Colon Carcinoma Metastatic in the Lung (tissue), 2 donors: ENCODE results near the gene ARHGEF2.

DNA sequence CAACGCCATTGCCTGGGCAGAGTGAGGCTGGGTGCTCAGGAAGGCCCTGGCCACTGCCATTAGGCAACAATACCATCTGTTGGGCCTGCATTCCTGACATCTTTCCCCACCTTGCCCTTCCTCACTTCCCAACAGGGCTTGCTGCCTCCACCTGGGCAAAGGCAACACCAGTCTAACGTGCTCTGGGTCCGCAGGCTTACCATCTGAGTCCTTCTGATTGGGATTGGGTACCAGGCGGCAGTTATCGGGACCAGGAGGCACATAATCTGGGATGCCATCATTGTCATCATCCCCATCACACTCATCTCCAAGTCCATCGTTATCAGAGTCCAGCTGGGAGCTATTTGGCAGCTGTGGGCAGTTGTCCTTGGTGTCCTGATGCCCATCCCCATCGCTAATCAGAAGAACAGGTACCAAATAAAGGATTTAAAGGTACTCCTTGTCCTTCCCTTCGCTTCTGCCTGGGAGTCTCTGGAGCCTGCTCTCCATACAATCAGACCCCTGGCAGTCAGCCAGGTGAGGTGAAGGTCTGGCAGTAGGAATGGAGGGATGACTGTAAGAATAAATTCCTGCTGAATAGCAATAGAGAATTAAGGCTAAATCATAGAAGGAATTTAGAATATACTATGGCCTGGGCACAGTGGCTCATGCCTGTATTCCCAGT, 9.4 kb downstream of the THBS3 start:
- PRO-cap, 2 experiments = no peak in any of the 2 experiments

DNA sequence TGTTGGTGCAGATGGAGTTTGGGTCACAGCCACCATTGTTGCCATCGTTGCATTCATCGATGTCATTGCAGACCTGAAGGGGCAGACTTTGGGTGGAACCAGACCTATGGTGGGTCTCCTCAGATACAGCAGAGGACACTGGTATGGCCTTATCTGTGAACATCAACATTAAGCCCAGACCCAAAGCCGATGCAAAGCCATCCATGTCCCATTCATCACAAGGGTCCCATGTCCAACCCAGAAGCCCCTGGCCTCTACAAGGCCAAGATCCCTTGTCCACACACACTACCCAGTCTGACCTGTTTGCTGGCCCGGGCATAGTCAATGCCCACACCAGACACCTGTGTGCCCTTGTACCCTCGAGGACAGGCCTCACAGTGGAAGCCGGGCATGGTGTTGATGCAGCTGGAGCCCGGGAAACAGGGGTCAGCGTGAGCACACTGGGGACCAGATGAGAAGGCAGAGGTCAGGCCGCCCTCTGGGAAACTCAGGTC, 5.7 kb downstream of the THBS3 start:
- PRO-cap, 2 experiments = no peak in any of the 2 experiments

- PRO-cap, 2 experiments = no peak in any of the 2 experiments
These were observed 1.0 kb upstream of the SCAMP3 start for GRCh38 chr1:155262864-155263893.

DNA sequence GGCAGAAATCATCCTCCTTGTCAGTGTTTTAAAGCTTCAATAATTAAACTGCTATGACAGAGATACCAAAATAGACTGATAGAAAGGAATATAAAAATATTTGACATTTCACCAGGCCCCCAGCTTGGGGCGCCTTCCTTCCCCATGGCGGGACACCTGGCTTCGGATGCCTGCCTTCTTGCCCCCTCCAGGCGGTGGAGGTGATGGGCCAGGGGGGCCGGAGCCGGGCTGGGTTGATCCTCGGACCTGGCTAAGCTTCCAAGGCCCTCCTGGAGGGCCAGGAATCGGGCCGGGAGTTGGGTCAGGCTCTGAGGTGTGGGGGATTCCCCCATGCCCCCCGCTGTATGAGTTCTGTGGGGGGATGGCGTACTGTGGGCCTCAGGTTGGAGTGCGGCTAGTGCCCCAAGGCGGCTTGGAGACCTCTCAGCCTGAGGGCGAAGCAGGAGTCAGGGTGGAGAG, 112.4 kb downstream of the RUSC1 start:
- PRO-cap, 2 experiments = no peak in any of the 2 experiments

DNA sequence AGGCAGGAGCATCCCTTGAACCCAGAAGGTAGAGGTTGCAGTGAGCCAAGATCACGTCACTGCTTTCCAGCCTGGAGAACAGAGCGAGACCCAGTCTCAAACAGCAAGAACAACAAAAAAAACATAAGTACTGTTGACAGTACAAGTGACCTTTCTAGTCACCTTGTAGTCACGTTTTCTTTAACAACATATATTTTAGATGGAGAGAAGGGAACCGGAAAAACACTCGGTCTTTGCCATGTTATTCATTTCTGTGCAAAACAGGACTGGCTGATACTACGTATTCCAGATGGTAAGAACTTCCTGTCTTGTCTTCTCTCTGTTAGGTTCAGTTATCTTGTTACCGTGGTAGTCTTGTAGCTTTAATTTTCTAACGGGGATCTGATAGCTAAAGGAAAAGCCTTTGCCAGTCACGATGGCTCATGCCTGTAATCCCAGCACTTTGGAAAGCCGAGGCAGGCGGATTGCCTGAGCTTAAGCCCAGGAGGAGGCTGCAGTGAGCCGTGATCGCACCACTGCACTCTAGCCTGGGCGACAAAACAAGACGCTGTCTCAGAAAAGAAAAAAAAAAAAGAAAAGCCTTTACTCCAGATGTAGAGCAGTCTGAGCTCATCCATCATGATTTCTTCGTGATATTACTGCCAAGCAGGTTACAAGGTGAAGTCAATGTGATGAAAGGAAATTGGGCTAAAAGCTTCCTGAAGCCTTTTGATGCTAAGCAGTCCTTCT, 11.2 kb upstream of the MSTO1 start:
- PRO-cap, 2 experiments = no peak in any of the 2 experiments

DNA sequence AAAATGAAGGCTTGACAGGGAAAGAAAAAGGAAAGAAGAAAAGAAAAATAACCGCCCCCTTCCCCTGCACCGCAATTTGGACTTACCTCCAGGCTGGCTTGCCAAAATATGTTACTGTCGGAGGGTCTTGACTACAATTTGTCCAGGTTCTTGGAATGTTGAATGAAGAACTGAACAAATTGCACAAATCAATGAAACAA, 29.4 kb downstream of the YY1AP1 start:
- PRO-cap, 2 experiments = no peak in any of the 2 experiments

DNA sequence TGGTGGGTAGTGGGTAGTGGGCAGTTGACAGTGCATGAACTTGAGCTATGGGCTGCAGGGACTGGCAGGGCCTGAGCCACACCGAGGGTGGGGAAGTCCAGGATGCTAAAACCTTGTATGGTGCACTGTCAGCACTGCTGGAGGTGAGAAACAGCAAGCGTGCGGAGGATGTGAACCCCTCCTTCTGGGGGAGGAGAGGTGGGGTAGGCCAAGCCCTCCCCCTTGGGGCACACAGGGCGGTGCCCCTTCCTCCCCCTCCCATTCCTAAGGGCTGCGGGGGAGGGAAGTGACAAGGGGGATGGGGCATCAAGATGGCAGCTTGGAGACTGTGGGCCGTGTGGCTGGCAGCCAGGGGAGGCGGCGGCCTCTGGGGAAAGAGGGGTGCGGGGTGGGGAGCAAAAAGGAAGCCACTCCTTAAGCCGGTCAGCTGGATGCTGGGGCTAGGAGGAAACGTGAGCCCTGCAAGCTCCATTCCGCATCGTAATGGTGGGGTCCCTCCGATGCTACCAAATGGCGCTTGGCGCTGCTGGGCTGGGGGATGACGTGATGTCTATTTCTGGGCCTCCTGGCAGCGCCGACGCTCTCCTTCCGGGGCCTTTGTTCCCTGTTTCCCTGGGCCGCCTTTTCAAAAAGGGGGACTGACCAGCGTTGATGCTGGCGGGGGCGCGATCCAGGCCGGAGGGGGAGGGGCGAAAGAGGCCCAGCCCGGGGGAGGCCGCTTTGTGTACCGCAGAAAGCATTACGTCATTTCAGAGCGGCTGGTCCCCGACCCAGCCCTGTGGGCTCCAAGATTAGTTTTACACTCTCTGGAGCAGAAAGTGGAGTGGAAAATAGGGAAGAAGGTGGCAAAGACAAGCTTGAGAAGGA, 797 bp downstream of the SYT11 start:
- PRO-cap, 2 experiments = peak in 2 of 2 experiments; most common plus-strand start position 748 of the sequence (in 2); most common minus-strand start position 511 of the sequence (in 1)

GRCh38 chr1:155880901-155881682, 21.7 kb downstream of the SYT11 start:
- PRO-cap, 2 experiments = no peak in any of the 2 experiments

DNA sequence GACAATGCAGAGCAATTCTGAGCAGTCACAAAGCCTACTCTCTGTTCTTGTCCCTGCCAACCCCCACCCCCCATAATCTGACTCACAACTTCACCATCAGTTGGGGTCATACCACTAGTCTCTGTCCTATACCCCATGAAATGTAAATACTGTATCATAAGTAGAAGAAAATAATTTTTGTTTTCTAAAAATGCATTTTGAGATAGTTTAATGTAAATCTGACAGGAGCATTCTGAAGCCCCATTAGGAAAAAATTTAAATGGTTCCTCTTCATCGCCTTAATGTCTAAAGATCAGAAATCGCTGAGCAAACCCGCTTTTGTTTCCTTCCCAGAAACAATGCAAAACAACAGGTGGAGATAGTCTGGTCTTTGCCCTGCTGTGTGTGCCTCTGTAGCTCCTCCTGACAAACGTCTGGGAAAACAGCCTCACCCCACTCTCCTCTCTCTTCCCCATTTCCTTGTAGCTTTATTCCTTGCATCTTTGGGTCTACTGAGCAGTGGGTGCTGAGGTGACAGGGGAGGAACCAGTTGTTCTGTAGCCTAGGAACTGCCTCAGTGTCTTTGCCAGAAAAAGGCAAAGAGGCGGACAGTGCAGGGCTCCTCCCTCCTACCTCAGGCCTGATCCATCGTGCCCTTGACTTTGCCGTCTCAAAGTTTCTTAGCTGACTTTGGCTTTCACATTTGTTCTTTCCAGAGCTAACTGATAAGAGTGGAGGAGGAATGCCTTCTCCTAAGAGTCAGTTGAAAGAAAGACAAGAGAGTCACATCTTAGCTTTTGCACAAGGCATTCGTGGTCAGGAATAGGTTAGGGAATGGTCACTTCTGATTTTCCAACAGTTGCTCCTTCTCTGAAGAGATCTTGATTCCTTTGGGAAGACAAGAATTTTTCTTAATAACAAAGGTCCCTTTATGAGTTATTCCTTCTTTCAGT, 24.7 kb downstream of the SYT11 start:
- PRO-cap, 2 experiments = peak in 1 of 2 experiments; most common plus-strand start position 470 of the sequence (in 1); most common minus-strand start position 440 of the sequence (in 1)

DNA sequence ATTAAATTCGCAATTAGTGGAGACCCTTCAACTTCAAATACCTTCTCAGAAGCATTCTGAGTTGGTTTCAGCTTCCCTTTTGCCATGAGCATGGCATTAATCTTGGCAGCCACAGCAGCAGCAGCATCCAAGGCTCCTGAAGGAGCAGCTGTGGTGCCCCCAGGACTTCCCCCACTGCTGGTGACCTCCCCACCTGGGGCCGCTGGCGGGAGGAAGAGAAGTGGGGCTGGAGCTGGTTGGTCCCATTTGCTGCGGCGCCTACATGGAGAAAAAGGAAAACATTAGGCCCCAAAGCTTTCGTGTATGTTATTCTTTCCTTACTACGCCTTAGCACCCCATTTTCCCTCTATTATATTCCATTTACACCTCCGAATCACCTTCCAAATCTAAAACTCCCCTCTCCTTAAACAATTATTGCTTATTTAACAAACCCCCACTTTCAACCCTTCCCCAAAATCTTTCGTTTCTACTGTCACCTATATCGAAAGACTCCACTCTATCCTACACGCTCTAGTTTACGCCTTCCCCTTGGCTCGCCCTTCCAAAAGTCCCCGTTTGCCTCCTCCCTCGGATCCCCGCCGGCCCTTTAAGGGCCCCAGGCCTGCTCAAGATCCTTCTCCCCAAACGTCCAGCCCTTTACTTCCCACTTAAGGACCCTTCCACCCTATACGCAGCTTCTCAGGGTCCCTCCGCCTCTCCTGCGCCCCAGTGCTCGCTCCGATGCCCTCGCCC, 455 bp downstream of the KHDC4 start:
- PRO-cap, 2 experiments = no peak in any of the 2 experiments

DNA sequence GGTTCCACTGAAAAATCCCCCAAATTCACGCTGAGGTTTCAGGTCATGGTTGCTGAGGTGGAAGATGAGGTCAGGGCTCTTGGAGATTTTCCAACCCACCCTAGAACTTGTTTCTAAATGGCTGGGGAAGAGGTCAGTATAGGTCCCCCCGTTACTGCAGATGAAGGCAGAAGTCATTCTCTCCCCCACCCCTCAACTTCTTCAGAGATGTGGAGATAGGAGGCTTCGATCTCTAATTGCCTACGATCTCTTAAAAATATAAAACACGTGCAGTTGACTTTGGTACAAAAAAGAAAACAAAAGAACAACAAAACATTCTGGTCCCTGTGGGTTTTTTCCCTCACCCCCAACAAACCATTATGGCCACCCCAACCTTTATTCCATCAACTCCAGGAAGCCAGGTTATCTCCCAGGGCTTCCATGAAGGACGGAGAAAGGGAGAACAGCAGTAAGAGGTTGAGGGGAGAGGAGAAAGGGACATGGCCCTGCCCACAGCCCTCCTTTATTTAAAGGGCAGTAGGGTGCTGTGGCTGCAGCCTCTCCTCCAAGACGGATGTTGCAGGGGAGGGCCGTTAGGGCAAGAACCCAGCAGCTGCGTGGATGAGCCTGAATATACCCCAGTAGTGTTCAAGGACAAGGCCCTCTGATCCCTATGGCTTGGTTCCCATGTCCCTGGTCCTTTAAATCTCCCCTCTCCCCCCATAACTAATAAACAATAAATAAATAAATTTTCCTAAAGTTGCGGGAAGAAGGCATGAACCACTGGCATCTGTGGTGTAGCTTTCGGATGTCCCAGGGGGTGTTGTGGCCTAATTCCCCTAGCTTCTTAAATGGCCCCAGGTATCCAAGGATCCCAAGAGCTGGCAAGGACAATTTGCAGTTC, 5.8 kb downstream of the RXFP4 start:
- PRO-cap, 2 experiments = no peak in any of the 2 experiments

- PRO-cap, 2 experiments = no peak in any of the 2 experiments
These were observed 8.8 kb downstream of the ARHGEF2 start for GRCh38 chr1:155969382-155970119.

DNA sequence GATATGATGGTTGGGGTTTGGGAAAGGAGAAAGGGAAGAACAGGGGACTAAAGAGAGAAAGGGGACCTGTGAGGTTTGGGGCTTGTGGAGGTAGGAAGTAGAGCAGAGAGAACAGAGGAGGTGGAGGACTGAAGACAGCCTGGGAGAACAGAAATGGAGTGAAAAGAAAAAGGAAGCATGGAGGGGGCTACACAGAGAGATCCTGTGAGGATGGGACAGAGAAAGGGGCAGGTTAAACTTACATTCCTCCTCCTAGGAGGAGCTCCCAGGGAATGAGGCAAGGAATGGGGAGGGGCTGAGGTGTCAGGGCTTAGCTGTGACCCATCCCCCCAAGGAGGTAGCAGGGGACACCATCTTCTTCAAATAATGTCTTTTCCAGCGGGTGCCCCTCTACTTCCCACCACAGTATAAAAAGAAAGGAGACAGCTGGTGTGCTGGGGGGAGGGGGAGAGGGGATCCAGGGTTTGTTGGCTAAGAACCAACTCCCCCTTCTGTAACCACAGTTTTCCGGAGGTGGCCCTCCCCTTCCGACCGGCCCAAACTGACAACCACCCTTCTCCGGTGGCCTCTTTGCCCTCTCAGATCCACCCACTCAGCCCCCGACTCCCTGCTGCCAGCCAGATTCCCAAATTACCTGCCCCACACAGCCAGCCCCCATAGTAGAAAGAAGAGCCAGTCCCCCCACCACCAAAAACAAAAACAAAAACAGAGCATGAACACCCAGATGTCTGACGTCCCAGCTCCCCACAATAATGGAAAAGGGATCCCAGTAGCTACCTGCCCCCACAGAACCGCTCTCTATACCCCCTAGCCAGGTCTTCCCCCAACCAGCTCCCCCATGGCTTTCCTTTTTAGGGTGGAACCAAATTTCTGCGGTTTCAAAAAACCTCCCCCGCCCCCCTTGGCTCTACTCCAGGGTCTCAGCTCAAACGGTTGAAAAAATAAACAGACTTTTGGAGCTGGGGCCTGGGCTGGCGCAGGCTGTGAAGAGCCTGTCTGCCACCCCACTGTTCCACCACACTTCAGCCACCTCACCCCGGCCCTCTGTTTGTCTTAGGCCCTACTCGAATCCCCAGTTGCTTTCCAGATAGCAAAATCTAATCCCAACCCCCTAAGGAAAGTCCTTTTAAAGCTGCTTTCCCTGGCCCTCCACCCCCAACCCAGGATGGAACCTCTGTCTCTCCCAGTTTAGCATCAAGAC, 2.1 kb downstream of the ARHGEF2 start:
- PRO-cap, 2 experiments = peak in 2 of 2 experiments; most common plus-strand start position 948 of the sequence (in 1); most common minus-strand start position 748 of the sequence (in 1)

DNA sequence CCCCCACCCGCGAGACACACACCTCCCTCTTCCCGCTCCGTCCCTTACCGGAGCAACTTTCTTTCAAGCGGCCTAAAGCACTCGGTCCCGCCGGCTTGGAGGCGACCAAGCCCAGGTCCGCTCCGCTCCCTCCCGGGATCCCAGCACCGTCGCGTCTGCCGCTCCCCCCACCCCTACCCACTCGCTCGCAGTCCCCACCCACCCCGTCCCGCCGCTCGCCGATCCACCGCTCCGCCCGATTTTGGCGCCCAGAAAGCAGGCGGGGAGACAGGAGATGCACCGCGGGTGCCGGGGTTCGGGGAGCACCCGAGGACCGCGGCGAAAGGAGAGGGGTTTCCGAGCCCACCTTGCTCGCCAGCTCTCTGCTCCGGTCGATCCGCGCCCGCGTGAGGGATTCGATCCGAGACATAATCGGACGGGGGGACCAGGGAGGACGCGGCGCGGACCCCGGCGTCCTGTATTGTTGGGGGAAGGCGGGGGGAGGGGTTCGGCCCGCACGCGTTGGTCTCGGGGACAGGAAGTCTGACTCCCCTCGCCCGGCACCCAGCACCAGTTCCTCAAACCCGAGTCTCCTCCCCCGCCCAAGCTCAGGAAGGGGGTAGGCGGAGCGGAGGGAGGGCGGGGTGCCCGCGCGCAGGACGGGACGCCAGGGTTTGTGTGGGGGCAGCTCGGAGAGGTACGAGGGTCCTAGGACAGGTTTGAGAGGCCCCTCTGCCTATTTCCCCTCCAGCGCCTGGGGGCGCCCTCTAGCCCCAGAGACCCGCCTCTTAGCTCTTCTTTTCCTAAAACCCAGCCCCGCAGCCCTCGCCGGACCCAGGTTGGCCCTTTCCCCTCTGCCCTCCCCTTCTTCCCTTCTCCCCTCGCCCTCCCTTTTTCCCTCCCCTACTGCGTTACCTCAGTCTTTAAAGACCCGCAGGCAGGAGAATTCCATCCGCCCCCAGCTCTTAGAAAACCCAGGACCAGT, at the start of gene ARHGEF2:
Gene ARHGEF2 (minus strand): TSS at position 529 of the 964 bp plus-strand sequence.
- PRO-cap, 2 experiments = peak in 2 of 2 experiments; most common plus-strand start position 251 of the sequence (in 2); most common minus-strand start position 157 of the sequence (in 2)

DNA sequence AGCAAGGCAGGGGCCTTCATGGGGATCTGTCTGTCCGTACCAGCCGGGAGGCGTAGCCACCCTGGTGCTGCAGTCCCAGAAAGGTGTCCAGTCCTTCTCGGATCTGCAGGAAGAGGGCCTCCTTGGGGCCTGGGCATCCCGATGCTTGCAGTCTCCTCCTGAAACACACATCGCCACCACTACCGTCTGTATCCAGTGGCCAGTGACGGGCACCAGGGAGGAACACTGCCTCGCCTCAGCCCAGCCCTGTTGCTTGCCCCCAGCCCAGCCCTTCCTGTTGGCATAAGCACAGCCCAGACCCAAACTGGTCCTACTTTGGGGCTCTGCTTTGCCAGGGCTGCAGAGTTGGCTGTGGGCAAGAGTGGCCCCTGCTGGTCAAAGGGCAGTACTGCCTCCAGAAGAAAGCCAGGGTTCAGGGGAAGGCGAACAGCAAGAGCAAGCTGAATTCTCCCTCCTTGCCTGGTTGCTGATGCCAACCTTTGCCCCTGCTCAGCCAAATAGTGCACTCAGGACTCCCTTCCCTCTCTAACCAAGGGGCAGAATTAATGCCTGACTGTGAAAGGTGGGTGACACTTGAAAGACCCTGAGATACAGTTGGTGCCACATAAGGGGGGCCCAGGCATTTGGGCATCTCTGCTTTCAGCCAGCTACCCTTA, 11.0 kb upstream of the ARHGEF2 start:
- PRO-cap, 2 experiments = no peak in any of the 2 experiments

GRCh38 chr1:156053162-156053232, 601 bp downstream of the UBQLN4 start:
- PRO-cap, 2 experiments = no peak in any of the 2 experiments

DNA sequence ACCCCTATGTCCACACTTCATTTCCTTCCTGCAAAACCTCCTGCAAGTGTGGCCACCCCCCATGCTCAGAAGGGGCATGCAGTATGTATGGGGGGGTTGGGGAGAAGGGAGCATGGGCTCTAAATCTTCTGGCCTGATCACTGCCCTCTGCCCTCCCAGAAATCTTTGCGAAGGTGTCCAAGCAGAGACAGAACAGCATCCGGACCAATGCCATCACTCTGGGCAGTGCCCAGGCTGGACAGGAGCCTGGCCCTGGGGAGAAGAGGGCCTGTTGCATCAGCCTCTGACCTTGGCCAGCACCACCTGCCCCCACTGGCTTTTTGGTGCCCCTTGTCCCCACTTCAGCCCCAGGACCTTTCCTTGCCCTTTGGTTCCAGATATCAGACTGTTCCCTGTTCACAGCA, 9.0 kb downstream of the RAB25 start:
- PRO-cap, 2 experiments = no peak in any of the 2 experiments

GRCh38 chr1:156075182-156075560, 7.1 kb downstream of the MEX3A start:
- PRO-cap, 2 experiments = no peak in any of the 2 experiments

DNA sequence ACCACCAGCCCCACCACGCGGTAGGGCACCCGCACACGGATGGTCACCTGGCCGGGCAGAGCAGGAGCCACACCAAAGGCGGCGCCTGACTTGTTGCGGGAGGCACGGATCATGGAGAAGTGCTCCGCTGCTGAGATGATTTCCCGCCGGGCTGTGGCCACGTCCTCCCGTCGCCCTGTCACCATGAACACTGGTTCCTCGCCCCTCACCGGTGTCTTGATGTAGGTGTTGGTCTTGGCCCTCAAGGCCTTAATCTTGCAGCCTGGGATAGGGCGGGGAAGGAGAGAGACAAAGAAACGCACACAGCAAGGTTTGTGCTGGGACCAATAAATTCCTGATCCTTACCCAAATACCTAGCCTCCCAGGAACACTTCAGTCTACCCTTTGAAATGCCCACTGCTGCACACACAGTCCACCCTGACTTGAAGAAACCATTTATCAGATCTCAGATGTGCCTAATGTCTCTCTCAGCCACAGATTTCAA, 4.8 kb downstream of the MEX3A start:
- PRO-cap, 2 experiments = no peak in any of the 2 experiments

DNA sequence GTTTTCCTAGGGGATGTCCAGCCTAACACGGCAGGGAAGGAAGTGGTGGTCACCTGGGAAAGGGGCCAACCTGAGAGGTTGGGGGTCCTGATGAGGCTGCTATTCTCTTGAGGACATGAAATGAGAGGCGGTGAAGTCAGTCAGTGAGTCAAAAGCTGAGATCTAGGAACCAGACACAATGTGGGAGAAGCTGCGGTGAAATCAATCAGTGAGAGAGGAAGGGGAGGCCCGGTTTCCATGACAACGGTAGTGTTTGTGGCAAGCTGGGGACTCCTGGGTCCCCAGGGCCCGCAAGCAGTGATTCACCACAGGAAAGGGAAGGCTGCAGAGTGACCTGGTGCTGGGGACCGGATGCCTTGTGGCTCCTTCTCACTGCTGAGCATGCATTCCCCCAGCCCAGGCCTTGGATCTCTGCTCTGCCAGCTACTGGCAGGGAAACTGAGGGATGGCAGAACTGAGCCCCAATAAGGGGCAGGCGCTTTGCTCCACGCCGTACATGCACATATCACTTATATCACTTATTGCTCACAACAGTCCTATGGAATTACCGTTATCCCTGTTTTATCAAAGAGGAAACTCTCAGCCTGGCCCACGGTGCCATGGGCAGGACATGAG, 14.8 kb upstream of the MEX3A start:
- PRO-cap, 2 experiments = no peak in any of the 2 experiments